SK-N-MC (cell line): ENCODE measurements around a stretch of chr3.

- RRBS = no CpG with 5 or more reads among the region's 14 CpGs
Observed at GRCh38 chr3:46925632-46926744, 48.5 kb downstream of the PTH1R start.

GRCh38 chr3:46926745-46927918 is 49.4 kb downstream of the CCDC12 start:
- RRBS = no CpG with 5 or more reads among the region's 22 CpGs

DNA sequence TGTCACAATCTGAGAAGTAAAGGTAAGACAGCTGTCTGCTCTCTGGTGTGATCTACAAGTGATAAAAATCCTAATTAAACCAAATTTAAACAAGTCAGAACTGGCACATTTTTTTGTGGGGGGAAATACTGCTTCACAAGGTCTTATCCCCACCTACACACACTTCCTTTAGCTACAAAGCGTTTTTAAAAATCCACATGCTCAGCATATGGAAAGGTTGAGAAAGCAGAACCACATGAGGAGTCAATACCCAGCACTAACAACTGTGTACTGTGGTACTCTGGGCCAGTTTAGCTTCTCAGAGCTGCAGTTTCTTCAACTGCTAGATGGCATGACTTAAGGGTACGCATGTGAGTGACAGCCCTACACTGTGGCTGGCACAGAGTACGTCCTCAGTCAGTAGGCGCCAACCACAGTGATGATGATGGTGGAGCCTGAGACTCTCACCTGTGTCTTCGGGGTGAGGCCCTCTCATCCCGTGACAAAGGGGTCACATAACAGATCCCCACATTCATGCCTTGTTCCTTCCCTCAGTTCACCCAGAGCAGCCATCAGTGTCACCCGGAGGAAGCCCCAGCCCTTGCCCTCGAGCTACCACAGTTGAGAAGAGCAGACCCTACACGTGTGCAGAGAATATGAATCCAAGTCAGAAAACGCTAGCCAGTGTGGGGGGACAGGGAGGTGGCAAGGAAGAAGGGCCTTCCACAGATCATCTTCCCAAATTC is 17.4 kb downstream of the CCDC12 start:
- RRBS = no CpG with 5 or more reads among the region's 10 CpGs

- RRBS = no CpG with 5 or more reads among the region's 12 CpGs
Observed at GRCh38 chr3:46959804-46960872, 16.4 kb downstream of the CCDC12 start.

GRCh38 chr3:46968333-46969184 is 8.0 kb downstream of the CCDC12 start:
- RRBS = no CpG with 5 or more reads among the region's 13 CpGs

GRCh38 chr3:47020023-47020570 is 40.6 kb downstream of the NBEAL2 start:
- RRBS = no CpG with 5 or more reads among the region's 5 CpGs

DNA sequence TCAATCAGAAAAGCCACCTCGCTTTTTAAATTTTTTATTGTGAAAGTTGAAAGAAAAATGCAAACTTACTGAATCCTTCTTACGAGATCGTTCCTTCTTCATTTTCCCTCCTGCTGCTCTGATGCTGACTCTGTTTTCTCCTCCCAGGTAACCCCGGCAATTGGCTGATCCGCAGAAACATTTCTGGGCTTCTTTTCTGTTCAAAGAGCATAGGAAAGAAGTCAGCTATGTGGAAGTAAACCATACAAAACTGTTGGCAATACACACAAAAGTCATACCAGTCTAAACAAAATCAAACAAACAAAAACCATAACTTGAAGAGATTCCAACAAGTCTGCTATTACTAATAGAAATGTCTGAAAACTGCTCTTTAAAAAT is 66.0 kb downstream of the SETD2 start:
- RRBS = no CpG with 5 or more reads among the region's 5 CpGs

GRCh38 chr3:47135685-47136536 is 28.0 kb downstream of the SETD2 start:
- RRBS = no CpG with 5 or more reads among the region's 4 CpGs

- RRBS = no CpG with 5 or more reads among the region's 1 CpG
Observed at GRCh38 chr3:47161360-47161753, 2.6 kb downstream of the SETD2 start.

DNA sequence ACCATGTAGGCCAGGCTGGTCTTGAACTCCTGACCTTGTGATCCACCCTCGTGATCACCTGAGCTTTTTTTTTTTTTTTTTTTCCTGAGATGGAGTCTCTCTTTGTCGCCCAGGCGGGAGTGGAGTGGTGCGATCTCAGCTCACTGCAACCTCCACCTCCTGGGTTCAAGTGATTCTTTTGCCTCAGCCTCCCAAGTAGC is 24.0 kb upstream of the SETD2 start:
- RRBS = no CpG with 5 or more reads among the region's 4 CpGs

GRCh38 chr3:47280453-47281178 is 2.0 kb downstream of the KIF9 start:
- RRBS = no CpG with 5 or more reads among the region's 9 CpGs

- RRBS = no CpG with 5 or more reads among the region's 26 CpGs
Observed at GRCh38 chr3:47406115-47406996, 25.5 kb downstream of the PTPN23 start.

DNA sequence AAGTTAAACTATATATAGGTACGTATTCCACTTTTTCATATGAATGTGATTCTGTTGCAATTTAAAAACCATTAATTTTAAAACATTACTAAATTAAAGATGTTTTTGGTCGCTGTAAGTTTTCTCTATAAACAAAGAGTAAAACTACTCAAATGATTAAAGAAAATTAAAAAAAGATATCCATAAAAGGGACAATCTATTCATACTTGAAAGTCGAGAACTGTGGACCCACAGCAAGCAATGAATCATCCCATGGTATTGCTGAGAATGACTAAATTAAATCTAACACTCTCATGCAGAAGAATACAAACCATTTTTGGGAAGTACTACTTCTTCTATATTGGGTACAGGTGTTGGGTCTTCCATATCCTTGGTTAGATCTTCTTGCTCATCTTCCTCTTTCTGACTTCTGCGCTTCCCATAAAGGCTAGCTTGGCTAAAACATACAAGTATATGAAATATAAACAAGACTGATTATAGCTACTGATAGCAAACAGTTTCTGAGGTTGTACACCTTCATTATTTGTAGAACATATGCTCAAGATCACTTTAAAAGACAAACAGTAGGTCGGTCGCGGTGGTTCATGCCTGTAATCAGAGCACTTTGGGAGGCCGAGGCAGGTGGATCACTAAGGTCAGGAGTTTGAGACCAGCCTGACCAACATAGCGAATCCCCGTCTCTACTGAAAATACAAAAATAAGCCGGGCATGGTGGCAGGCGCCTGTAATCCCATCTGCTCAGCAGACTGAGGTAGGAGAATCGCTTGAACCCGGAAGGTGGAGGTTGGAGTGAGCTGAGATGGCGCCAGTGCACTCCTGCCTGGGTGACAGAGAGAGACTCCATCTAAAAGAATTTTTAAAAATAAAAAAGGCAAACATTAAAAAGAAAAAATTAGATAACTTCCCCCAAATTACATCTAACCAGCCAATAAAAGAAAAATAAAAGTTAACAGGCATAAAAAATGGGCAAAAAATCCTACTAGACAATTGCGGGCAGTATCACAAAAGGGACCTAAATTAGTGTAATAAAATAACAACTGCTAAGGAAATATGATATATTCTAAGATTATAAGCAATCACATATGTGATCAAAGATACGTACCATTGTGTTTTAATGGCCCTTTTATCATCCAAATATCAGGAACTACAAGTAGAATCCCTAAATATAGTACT is 80.3 kb downstream of the SMARCC1 start:
- RRBS = no CpG with 5 or more reads among the region's 17 CpGs

DNA sequence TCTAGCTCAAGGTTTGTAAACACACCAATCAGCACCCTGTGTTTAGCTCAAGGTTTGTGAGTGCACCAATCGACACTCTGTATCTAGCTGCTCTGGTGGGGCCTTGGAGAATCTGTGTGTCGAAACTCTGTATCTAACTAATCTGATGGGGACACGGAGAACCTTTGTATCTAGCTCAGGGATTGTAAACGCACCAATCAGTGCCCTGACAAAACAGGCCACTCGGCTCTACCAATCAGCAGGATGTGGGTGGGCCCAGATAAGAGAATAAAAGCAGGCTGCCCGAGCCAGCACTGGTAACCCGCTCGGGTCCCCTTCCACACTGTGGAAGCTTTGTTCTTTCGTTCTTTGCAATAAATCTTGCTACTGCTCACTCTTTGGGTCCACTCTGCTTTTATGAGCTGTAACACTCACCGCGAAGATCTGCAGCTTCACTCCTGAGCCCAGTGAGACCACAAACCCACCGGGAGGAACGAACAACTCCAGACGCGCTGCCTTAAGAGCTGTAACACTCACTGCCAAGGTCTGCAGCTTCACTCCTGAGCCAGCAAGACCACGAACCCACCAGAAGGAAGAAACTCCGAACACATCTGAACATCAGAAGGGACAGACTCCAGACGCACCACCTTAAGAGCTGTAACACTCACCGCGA is 85.2 kb downstream of the DHX30 start:
- RRBS = no CpG with 5 or more reads among the region's 20 CpGs

GRCh38 chr3:47949581-47950644 is 66.3 kb downstream of the MAP4 start:
- RRBS = no CpG with 5 or more reads among the region's 9 CpGs

DNA sequence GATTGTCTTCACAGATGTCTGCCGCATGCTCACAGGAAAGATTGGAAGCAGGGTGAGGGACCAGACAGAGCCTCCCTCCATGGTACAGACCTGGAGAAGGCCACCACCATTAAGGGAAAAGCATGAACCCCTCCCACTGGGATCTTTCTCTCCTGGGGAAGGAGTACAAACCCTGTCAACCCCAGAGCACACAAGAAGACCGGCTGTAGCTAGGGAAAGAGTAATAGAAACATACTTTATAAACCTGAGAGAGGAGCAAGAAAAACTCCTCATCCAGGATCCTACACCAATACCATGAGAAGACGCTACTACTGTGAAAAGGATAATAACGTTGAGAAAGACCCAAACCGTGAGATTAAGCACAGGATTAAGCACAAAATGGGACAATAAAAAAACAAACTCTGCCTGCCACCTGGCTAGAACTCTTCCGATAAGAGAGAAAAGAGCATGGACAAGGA is 20.2 kb downstream of the MAP4 start:
- RRBS = no CpG with 5 or more reads among the region's 6 CpGs

DNA sequence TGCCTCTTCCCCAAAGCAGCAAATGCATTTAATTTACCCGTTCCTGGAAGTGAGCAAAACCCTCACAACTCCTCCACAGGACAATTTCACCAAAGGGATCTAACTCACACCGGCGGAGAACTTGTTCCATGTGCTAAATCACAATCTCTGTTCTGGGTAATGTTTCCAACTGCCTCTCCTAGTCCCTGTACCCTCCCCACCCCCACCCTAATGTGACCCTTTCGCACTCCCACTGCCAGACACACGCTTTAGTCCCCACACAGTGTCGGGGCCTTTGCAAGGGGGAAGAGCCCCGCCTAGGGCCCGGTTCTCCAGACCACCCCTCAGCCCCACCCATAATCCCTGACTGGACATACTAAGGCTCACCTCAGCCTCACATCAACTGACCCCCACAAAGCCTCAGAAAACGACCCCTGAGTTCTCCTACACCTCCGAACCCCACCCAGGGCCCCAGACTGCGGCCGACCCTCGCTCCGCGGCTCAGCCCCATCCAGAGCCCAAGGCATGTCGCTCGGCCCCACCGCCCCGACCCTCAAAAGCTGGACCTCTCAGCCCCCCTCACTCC is 71.8 kb upstream of the MAP4 start:
- RRBS = no CpG with 5 or more reads among the region's 19 CpGs

DNA sequence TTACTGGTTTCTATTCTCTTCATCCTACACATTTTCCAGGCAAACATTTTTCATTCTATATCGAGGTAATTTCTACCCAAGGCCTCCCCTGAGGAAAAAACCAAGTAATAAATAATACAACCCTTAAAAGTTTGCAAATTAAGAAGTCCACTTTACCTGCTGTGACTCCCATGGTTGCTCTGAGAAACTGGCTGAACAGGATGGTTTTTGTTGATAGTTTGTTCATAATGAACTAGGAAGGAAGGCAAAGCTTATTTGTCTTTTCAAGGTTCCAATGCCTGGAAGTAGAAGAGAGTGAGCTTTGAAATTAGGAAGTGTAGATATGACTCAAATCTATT is 4.5 kb downstream of the SPINK8 start:
- RRBS = no CpG with 5 or more reads among the region's 1 CpG

GRCh38 chr3:48417655-48418784 is 11.9 kb downstream of the PLXNB1 start:
- RRBS = no CpG with 5 or more reads among the region's 33 CpGs

DNA sequence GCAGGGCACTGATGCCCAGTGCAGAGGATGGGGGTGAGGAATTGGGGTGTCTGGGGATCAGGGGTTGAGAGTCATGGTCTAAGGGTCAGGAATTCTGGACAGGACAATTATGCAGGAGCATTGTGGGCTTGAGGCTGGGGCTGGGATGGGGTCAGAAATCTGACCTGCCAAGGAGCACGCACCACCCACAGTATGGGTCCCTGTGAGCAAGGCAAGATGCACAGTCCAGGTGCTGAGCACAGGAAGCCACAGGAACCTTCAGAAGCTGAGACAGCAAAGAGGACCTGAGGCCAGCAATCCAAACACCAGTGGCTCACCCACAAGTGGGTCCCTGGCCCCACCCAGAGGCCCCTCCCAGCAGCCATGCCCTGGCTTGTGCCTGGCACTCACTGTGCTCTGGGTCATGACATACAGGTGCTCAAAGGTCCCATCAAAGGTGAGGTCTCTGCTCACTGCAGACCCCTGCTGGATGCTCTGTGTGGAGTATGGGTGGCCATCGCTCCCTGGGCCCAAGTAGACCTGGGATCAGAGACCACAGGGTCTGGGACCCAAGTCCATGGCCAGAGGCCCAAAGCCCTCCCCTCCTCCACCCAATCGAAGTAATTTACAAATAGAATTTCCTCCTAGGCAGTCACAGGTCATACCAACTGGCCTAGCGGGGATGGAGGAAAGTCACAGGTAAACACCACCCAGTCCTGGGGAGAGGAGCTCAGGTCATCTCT is 7.8 kb downstream of the PLXNB1 start:
- RRBS = no CpG with 5 or more reads among the region's 4 CpGs